Trachea (tissue), 1 donor: ENCODE measurements around a stretch of chr10.

- PRO-cap: no peak
These were observed 26.1 kb downstream of the FBH1 start for GRCh38 chr10:5915983-5916707.

DNA sequence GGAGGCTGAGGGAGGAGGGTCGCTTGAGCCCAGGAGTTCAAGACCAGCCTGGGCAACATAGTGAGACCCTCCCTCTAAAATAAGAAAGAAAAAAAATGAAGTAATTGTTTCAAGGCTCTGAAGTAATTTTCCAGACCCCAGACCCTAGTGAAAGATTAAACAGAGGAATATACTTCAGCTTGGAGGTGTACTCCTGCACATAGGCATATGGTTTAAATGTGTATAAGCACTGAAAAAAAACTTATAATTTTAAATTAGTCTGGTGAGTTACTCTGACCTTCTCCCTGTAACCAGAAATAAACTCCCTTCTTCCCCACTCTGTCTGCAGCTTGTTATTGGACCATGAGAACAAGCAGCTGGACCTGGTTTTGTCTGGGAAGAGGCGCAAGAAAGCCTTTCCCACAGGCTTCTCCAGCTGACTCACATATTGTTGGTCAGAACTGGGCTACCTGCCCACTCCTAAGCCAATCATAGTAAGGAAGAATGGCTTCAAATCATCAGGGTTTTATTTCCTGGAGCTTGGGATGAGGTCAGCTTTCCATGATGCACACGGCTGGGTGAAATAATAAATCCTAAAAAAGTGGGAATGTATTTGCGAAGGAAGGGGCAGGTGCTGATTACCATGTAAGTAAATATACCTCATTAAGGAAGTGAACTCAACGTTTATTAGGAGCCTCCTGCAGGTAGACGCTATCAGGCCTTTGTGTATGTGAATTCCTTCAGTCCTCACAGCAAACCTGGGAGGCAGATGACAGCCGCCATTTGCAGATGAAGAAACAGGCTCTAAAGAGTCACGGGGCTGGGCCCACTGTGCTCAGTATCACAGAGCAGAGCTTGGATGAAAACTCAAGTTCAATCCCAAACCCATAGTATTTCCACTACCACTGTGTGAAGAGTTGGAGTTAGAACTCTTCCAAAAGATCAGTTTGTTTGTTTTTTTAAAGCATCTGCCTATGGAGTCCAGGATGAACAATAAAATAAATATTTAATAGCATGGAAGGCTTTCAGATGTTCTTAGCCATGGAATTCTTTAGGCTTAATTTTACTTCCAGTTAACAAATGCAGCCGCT lies 32.9 kb downstream of the IL15RA start:
- PRO-cap: bidirectional peak, plus-strand start at position 595 of the sequence, minus-strand start at position 344 of the sequence

DNA sequence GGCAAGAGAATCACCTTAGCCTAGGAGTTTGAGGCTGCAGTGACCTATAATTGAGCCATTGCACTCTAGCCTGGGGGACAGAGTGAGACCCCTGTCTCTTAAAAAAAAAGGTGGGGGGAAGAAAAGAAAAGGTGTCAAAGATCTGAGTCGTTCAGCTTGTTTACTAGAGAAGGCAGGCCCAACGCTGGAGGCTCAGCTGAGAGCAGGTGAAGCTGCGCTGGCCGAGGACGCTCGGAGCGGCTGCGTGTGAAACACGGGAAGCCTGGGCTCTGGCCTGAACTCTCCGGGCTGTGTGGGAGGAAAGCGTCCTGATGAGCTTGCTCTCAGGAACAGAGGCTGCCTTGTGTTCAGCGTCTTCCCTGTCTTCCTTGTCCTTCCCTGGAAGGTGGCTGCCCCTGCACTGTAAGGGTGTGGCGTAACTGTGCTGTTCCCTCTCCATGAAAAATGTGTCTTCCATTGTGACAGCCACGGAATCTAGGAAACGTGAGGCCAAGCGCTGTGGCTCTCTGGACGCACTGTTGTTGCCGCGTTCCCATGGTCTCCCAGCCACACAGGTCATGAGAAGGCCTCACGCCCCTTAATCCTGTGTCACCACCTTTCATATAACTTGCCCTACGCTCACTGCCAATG lies 15.9 kb downstream of the IL15RA start:
- PRO-cap: no peak

DNA sequence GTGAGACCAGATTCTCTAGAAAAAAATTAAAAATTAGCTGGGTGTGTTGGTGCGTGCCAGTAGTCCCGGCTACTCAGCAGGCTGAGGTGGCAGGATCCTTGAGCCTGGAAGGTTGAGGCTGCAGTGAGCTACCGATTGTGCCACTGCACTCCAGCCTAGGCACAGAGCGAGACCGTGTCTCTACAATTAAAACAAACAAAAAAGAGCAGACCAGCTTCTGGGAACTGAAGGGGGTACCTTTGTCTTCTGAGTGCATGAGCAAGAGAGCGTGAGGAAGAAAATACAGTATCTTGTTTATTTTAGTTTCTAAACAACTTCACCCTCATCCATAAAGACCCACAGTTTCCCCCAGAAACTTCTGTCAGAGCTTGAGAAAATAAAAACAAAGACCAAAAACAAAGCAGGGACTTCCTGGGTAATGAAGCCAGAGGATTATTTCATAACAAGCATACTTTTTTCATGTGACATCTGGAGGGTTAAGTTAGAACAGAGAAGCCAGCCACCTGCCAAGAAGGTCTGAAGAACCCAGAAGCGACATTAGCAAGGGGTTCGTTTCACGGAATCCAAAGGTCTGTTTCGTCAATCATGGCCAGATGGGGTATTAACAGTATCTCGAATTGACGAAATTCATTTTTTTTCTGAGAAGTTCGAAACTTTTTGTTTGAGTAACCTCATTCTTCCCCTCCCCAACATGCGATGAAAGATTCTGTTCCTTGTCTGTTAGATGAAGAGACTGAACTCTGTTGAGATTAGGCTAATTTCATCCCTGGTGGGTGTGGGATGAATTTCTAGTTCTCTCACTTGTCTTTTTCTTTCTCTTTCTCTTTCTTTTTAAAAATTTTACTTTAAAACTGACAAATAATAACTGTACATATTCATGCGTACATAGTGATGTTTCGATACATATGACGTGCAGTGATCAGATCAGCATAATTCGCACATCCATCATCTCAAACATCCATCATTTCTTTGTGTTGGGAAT lies 10.3 kb upstream of the IL2RA start:
- PRO-cap: no peak

GRCh38 chr10:6100968-6101649 lies 12.3 kb downstream of the RBM17 start:
- PRO-cap: no peak

DNA sequence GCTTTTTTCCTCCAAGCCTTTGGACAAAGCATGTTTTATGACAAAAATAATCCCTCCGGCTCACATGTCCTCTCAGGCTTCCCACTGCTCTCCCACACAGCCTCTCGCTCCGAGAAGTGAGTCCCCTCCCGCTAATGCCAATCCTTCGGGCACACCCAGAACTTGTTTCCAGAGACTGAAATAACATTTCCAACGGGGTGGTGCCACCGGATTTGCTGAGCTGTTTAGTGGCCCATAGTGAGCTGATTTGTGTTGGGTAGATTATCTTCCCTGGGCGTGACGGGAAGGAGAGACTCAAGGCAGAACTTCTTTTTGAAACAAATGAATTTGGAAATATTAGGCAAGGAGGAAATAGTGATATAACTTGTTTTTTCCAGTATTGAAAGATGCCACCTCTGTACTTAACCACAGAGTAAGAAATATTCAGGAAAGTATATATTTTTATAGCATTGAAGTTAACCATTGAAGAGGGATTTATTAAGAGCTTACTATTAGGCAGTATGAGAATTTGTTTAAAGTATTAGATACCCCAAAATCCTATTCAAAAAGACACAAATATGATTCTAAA lies 36.0 kb downstream of the RBM17 start:
- PRO-cap: no peak

DNA sequence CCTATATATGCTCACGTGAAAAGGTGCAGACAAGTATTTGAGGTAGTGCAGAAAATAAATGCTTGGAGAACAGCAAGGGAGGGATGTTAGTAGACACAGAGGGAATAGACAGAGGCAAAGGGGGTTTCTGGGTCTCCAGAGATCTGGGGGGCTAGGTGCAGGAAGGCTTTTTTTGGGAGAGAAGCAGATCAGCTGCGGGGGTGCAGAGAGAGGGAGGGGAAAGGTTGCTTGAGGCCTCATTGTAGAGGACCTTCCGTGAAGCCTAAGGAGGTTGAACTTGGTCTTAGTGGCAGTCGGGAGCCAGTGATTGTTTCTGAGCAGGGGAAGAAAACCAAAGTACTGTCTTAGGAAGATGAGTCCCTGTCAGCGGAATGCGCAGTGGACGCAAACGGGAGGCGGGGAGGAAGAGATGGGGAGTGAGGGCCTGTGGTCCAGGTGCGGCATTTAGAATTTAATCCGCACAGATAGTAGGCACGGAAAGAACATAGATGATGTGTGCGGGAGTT lies 29.2 kb upstream of the PFKFB3 start:
- PRO-cap: no peak

DNA sequence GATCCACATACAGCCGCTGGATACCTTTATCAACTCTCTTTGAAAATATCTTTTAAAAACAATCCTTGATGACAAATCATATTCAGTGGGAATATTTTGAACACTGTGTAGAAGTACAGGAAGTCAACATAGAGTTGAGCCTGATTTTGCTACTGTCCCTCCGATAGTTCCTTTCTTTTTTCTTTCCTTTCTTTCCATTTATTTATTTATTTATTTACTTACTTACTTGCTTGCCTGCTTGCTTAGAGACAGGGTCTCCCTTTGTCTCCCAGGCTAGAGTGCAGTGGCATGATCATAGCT lies 17.1 kb downstream of the PFKFB3 start:
- PRO-cap: no peak

- PRO-cap: no peak
These were observed 31.1 kb downstream of the PFKFB3 start for GRCh38 chr10:6233560-6234572.

DNA sequence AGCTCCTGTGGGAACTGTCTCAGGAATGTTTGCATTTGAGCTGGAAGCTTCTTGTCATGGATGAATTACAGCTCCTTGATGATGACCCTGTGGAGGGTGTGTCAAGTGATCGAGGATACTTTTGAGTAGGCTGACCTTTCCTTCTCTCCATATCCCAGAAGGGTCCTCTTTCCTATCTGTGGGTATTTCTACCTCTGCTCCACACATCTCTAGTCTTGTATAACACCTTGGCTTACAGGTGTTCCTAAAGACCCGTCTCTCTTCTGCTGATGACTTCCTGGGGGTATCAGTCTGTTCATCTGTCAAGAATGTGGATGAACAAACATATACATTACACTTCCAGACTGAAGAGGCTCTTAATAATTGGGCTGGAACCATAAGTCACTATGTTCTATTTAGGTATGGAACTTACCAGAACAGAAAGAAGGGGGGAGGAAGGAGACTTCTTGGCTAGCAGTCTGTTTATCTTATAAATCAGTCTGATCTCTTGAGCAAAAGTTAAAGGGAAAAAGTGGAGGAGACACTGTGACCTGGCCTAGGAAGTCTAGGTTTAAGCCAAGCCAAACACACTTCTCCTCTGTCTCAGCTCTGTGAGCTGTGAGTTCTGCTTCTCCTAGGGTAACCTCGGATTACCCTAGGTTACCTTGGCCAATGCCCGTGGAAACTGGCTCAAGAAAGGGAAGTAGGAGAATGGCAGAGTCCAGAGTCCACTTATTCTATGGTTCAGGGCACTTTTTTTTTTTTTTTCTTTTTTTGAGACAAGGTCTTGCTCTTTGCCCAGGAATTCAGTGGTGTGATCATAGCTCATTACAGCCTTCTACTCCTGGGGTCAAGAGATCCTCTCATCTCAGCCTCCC lies 95.1 kb downstream of the PFKFB3 start:
- PRO-cap: no peak

DNA sequence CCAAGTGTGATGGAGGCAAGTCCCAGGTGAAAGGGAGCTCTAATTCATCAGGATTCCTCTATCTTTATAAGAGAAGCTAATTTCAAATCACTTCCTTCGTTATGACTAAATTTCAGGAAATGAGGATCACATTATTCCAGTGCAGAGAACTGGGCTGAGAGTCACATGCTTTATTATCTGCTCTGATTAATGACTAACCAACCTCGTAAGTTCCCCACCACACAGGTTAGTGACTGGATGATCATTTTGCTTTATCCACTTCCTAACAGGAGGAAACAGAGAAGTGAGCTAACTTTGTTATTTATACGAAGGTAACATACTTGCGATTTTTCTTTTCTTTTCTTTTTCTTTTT lies 99.0 kb downstream of the PFKFB3 start:
- PRO-cap: no peak

- PRO-cap: no peak
These were observed 27.1 kb upstream of the PRKCQ start for GRCh38 chr10:6607124-6607588.

GRCh38 chr10:6716584-6717058 lies 136.5 kb upstream of the PRKCQ start:
- PRO-cap: unidirectional peak, plus-strand start at chr10:6716828

- PRO-cap: no peak
These were observed 226.1 kb downstream of the SFMBT2 start for GRCh38 chr10:7184702-7185069.

- PRO-cap: no peak
These were observed 122.7 kb downstream of the SFMBT2 start for GRCh38 chr10:7288116-7288568.

- PRO-cap: no peak
These were observed 104.8 kb downstream of the SFMBT2 start for GRCh38 chr10:7306067-7306338.

GRCh38 chr10:7471612-7472399 lies 61.0 kb upstream of the SFMBT2 start:
- PRO-cap: no peak

GRCh38 chr10:7708153-7708934 lies 5.2 kb downstream of the ITIH2 start:
- PRO-cap: no peak

DNA sequence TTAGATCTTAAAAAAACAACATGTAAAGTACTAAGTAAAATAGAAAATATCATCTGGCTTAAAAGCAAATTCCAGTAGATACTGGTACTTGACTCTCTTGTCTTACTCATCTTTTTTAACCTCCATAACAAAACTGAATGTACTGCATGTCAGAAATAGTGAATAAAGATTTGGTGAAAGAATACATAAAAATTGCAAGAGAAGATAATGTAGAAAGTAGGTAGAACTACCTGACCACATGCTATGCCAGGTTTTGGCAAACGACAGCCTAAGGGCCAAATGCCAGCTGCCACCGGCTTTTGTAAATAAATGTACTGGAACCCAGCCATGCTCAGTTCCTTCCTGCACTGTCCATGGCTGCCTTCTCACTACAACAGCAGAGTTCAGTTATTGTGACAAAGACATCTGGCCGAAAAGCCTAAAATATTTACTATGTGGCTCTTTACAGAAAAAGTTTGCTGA lies 14.0 kb downstream of the KIN start:
- PRO-cap: no peak

GRCh38 chr10:8074722-8076137 lies 20.7 kb downstream of the GATA3 start:
- PRO-cap: no peak